ENCODE data around the genes NDUFB8, SLF2 and FGF8.

DNA sequence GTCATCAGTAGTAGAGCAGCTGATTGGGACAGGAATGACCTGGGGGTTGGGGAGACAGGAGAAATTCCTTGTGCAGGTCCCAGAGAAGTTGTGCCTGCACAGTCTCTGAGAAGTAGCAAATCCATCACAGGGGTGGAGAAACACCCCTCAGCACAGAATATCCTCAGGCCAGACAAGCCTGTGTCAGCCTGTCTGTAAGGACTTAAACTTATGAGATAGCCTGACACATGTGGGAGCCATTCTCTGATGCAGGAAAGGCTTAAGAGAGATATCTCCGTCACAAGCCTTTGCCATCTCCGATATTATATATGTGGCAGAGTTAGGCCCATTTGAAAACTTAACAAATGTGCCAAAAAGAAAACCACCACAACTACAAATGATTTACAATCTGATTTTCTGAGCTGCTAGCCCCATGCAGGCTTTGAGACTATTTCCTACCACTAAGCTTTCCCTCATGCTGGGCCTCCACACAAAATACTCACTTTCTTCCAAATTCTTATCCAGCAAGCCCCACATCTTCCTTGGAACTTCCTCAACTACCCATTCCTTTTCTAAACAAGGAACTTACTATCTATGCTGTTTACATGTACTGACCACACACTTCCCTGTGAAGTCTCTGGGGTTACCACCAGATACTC lies 7.7 kb upstream of the CHUK start:
- CAGE, long polyA plus RNA, result no peak
- RRBS, result no CpG with 5 or more reads among the region's 2 CpGs

DNA sequence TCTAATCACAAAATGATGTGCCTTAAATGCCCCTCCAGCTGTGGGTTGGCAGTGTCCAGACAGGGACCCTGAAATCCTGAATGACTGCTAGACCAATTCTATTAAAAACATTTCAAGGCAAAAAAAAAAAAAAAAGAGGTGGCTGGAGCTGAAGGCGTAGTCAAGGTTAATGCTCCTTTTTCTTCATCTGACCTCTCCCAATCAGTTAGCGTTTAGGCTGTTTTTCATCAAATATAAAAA lies 36.3 kb downstream of the SCD start:
- CAGE, long polyA plus RNA, result no peak
- RRBS, result no CpG with 5 or more reads among the region's 2 CpGs

GRCh38 chr10:100412907-100413447 lies 49.8 kb upstream of the WNT8B start:
- CAGE, long polyA plus RNA, result no peak
- RRBS, result no CpG with 5 or more reads among the region's 4 CpGs

GRCh38 chr10:100529727-100530179 lies at the start of gene NDUFB8:
NDUFB8 (minus strand) TSS chr10:100529871.
- CAGE, long polyA plus RNA, result start-site peak on the minus strand at chr10:100529861-100529881, 178 and 220 reads in 2 replicates
- RRBS, result 1% methylated on average over 7 of the region's 24 CpGs

GRCh38 chr10:100653854-100654454 lies 91.4 kb upstream of the PAX2 start:
- CAGE, long polyA plus RNA, result no peak
- RRBS, result 2% methylated on average over 17 of the region's 45 CpGs

DNA sequence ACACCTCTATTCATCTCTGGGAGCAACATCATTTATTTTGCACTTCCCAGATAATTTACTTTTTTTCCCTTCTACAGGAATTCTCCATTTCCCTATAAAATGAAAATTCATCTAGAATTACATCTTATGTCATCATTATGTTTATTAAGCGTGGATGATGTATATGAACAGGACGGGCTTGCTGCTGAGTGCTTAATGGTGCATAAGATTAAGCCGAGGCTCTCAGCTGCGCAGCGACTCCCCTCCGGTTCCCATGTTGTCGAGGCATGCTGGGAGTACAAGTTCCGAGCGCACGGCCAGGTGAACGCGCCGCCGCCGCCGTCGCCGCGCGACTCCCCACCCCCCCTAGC lies 91.0 kb upstream of the PAX2 start:
- CAGE, long polyA plus RNA, result no peak
- RRBS, result no CpG with 5 or more reads among the region's 20 CpGs

DNA sequence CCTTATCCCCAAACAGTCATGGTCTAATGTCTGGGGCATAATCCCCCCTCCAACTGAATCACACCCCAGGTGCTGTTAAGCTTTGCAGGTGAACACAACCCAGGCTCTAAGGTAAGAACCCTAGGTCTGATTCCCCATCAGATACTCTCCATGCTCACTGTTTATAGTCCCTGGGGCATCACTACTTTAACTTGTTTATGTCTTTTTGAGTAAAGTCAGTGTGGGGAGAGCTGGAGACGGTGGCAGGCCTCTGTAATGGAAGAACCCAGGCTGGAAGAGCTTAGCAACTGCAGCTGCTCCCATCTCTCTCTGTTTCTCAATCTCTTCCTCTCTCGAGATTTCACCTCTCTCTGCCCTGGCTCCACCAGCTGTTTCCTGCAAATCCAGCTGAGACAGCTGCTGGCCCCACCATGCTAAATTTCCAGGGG lies 25.9 kb upstream of the SLF2 start:
- CAGE, long polyA plus RNA, result no peak
- RRBS, result no CpG with 5 or more reads among the region's 2 CpGs

- CAGE, long polyA plus RNA, result no peak
- RRBS, result 1% methylated on average over 11 of the region's 57 CpGs
Measured at GRCh38 chr10:100912824-100913717, at the start of gene SLF2. SLF2 (plus strand) TSS chr10:100912963.

DNA sequence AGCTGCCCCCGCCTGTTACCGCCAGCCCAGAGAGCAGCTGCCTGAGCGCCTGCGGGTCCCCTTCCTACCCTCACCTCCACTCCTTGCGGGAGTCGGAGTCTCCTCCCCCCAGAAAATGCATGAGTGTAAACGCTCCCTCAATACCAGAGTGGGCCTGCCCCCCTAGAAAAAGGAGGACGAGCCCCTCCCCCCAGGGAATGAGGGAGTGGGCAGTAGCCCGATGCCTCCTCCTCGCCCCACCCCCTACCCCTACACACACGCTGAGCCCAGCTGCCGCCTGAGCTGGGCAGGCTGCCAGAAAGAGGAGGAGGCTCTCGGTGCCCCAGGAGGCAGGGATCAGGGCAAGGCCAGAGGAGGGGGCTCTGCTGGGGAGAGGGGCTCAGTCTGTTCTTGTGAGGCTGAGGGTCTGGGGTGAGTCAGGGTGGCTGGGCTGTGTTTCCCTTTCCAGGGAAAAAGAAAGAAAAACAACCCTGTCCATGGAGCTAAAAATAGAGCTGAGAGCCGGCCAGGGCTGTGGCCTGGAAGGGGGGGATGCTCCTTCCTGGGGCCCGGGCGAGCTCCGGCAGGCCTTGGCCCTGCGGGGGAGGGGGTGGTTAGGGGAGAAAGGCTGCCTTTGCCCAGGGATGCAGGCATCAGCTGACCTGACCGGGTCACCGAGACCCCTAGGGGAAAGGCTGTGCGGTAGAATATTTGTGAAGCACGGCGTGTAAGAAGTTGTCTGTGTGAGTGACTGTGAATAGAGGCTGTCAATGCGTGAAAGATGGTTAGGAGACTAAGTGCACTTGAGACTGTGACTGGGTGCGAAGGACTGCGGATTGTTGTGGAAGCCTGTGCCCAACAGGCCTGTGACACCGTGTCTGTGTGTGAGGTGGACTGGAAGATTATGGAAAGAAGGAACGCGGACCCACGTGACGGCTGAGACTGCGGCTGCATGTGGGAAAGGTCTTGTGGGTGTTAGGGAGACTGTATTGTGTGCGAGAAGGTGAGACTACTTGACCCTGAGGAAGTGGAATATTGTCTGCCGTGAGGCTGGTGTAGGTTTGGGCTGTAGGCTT lies 1.3 kb upstream of the LZTS2 start:
- CAGE, long polyA plus RNA, result no peak
- RRBS, result 3% methylated on average over 5 of the region's 34 CpGs

DNA sequence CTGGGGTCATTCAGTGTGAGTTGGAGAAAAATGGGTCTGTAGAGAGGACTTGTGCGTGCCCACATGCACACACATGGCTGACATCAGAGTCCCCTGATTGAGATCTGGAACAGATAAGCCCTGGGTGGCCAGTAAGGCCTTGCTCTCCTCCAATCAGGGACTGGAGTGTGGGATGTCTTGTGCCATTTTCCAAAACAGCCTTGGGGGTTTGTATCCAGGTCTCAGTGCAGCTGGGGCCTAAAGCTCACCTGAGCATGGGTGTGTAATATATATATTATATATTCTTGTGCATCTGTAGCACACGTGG lies 1.9 kb downstream of the SFXN3 start:
- CAGE, long polyA plus RNA, result no peak
- RRBS, result no CpG with 5 or more reads among the region's 2 CpGs

DNA sequence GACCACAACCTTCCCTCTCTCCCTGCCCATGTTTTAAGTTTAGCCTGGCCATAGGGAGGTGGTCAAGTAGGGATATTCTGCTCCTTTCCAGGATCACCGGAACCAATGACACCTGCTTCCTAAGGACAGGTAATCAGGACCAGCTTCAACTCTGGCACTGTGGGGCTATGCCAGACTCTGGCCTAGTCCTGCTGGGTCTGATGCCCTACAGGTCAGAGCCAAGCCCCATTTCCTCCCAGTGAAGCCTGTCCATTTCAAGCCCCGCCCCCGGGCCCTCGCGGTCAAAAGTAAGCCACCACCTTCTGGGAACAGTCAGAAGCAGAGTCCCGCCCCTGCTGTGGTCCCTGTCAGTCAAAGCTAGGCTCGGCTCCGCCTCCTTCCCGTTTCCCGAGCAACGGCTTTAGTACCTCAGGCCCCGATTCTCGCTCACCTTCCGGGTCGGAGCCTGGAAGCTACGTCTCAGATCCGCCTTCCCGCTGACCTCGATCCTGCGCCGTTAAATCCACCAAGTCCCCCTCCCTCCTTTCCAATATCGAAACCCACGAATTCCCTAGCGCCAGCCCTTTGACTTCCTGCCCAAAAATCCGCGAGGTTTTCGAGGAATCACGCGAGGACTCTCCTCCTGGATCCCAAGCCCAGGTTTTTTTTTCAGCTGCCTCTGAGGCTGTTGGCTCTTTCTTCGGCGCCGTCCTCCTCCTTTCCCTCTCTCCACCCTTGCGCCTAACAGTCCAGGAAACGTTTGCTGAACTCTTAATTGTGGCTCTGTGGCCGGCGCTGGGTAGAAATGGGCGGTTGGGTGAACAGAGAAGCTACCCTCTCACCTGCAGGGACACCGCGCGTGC lies 11.7 kb downstream of the SFXN3 start:
- CAGE, long polyA plus RNA, result no peak
- RRBS, result no CpG with 5 or more reads among the region's 40 CpGs

- CAGE, long polyA plus RNA, result no peak
- RRBS, result no CpG with 5 or more reads among the region's 4 CpGs
Measured at GRCh38 chr10:101069988-101070636, 8.3 kb downstream of the KAZALD1 start.

- CAGE, long polyA plus RNA, result no peak
- RRBS, result no CpG with 5 or more reads among the region's 5 CpGs
Measured at GRCh38 chr10:101071283-101071857, 9.6 kb downstream of the KAZALD1 start.

- CAGE, long polyA plus RNA, result no peak
- RRBS, result no CpG with 5 or more reads among the region's 4 CpGs
Measured at GRCh38 chr10:101578750-101579105, 9.3 kb downstream of the POLL start.

DNA sequence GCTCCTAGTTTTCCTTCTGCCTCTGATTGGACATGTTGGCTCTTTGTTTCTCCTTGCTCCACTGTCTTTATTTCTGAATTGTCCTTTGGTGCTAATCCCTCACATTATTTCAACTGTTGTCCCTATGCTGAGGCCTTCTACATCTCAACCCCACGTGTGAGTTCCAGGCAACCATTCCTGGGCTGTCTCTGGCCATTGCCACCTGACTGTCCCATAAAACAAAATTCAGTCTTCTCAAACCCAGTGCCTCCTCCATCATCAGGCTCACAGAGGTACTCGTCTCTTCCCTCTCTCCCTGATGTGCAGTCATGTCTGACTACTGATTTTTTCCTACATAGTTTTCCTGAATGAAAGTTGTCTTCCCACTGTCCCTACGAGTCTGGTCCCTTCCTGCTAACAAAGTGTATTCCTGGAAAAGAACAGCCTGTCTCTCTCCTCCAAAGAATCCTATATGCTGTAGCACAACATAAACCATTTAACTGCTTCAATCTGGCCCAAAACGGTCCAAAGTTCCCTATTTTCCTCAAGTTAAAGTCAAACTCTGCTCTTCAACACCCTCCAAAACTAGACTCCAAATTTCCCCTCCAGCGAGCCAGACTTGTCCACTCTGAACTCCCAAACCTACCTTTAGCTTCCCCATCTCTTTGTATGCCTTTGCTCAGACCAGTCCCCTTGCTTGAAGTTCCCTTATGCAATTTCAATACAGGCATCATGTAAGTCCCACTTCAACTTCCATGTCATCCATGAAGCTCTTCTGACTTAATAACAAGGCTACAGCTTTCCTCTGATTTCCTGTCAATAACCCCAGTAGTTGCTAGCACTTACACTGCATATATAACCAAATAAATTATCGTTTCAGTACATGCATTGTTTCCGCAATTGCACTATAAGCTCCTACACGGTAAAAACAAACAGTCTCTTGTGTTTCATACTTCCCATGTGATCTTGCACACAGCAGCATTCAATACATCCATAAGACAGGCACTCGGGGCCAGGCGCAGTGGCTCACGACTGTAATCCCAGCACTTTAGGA lies 41.8 kb downstream of the FBXW4 start:
- CAGE, long polyA plus RNA, result no peak
- RRBS, result no CpG with 5 or more reads among the region's 11 CpGs

GRCh38 chr10:101695372-101695491 lies 262 bp upstream of the FBXW4 start:
- CAGE, long polyA plus RNA, result no peak
- RRBS, result no CpG with 5 or more reads among the region's 3 CpGs

GRCh38 chr10:101725769-101726345 lies 30.9 kb upstream of the FBXW4 start:
- CAGE, long polyA plus RNA, result no peak
- RRBS, result no CpG with 5 or more reads among the region's 8 CpGs

DNA sequence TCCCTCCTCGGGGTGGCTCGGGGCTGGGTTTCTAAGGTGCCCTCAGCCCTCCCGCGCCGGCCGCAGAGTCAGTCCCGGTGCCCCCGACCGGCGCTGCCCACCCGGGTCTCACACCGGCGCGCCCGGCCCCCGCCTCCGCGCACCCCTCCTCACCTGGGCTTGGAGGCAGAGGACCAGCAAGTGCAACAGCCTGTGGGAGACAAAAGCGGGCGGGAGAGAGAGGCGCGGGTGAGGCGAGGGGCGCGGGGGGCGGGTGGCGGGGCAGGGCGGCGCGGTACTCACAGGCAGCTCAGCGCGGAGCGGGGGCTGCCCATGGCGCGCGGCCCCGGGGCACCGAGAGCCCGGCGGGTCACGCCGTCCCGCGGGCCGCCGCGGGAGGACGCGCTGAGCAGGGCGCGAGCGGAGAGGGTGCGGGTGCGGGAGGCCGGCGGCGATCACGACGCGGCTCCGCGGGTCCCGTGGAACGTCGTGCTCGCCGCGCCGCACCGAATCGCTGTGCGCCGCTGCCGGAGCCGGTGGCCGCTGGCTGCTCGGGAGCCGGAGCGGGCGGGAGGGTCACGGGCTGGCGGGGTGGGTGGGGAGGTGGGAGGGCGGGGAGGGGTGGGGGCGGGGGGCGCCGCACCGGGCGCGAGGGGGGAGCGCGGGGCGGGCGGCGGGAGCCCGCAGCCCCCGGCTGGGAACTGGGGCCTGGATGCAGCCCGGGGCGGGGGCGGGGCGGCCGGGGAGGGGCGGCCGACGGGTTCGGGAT lies at the start of gene FGF8:
Gene FGF8 (minus strand): TSS at position 528 of the 748 bp plus-strand sequence.
- CAGE, long polyA plus RNA, result no peak
- RRBS, result 2% methylated on average over 51 of the region's 105 CpGs

GRCh38 chr10:101786516-101786880 lies 3.3 kb upstream of the NPM3 start:
- CAGE, long polyA plus RNA, result no peak
- RRBS, result no CpG with 5 or more reads among the region's 8 CpGs

GRCh38 chr10:101793954-101794162 lies 10.6 kb upstream of the NPM3 start:
- CAGE, long polyA plus RNA, result no peak
- RRBS, result no CpG with 5 or more reads among the region's 5 CpGs